Stomach (tissue), 7 donors: ENCODE measurements around a stretch of chr15.

GRCh38 chr15:60592355-60593285, 113.7 kb upstream of the ICE2 start:
- PRO-cap, result bidirectional peak, plus-strand start at chr15:60592702, minus-strand start at chr15:60592556
- RAMPAGE, long total RNA, 5 experiments, result start-site peak on the minus strand in 3 of 5 experiments, at chr15:60592493-60592534 at its widest, 41 to 255 reads per replicate
- RRBS, result 1% methylated on average over 45 of the region's 95 CpGs

- PRO-cap, result no peak
- RAMPAGE, long total RNA, 5 experiments, result no peak in any of the 5 experiments
- RRBS, result no CpG with 5 or more reads among the region's 8 CpGs
These were observed 217.2 kb upstream of the ICE2 start for GRCh38 chr15:60696086-60696683.

- PRO-cap, result no peak
- RAMPAGE, long total RNA, 5 experiments, result no peak in any of the 5 experiments
- RRBS, result no CpG with 5 or more reads among the region's 19 CpGs
These were observed 273.4 kb upstream of the ICE2 start for GRCh38 chr15:60752192-60752973.

GRCh38 chr15:60840560-60841520, 361.9 kb upstream of the ICE2 start:
- PRO-cap, result no peak
- RAMPAGE, long total RNA, 5 experiments, result no peak in any of the 5 experiments
- RRBS, result no CpG with 5 or more reads among the region's 20 CpGs

DNA sequence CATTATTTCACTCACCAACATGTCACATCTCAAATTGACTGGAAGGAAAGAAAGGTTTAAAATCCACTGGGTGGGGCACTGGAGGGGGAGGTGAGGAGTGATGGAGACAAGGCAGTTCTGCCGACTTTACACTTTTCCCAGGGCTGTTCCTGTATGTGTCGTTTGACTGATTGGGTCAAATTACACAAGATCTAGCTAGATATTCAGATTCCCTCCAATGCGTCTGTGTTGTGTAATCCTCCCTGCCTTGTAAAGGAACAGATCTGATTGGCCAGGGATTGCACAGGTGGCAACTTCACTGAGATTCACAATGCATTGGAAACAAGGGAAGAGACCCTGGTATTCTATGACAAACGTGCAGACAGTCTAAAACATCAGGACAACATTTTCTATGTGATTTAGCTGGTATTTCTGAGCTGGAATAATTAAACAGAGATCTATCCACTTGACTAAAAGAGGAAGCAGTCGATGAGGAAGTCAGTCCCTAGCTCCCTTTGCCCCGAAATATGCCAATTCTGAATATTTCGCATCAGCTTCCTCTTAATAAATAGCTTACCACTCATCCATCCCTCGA, 313.0 kb downstream of the RORA start:
- PRO-cap, result no peak
- RAMPAGE, long total RNA, 5 experiments, result no peak in any of the 5 experiments
- RRBS, result no CpG with 5 or more reads among the region's 8 CpGs

- PRO-cap, result no peak
- RAMPAGE, long total RNA, 5 experiments, result no peak in any of the 5 experiments
- RRBS, result no CpG with 5 or more reads among the region's 4 CpGs
These were observed 132.1 kb downstream of the RORA start for GRCh38 chr15:61096930-61097574.

GRCh38 chr15:61171265-61171757, 57.8 kb downstream of the RORA start:
- PRO-cap, result no peak
- RAMPAGE, long total RNA, 5 experiments, result no peak in any of the 5 experiments
- RRBS, result no CpG with 5 or more reads among the region's 2 CpGs

DNA sequence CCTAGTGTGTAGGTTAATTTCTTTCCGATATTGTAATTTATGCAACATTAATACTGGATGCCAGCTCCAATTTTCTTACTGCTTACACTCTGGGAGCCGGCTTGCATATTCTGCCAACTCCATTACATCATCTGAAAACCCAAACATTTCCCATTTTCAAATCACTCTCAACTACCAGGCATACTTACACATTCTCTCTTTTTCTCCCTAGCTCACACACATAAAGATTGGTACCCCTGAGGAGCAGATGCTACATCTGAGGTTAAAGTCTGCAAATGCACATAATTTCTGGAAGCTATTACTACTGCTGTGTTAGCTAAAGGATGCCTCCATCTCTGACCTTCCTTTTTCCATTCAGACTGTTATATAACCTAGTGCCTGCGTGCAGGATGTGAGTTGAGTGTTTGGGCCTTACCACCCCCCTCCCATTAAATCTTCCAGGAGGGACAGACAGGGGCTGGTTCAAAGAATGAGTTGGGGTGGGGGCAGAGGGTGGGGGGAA, 2.7 kb downstream of the RORA start:
- PRO-cap, result no peak
- RAMPAGE, long total RNA, 5 experiments, result no peak in any of the 5 experiments
- RRBS, result no CpG with 5 or more reads among the region's 3 CpGs

DNA sequence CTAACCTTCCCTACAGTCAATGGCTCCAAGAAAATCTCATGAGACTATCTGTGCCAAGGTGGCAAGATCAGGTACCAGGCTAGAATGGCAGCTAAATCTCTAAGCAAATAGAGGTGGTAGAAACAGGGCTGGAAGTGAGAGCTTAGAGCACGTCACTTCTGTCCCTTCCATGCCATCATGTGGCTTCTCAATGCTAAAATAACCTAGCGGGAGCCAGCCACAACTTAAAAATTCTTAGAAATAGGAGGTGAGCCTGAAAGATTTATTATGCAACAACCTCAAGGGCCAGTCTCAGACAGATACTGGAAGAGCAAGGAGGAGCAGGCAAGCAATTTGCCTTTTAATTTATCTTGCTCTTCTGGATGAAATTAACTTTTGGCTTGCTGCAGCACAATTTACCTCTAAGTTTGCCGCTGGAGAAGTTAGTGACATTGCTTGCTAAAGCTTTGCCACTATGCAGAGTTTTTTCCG, 329.0 kb upstream of the RORA start:
- PRO-cap, result no peak
- RAMPAGE, long total RNA, 5 experiments, result no peak in any of the 5 experiments
- RRBS, result no CpG with 5 or more reads among the region's 4 CpGs

DNA sequence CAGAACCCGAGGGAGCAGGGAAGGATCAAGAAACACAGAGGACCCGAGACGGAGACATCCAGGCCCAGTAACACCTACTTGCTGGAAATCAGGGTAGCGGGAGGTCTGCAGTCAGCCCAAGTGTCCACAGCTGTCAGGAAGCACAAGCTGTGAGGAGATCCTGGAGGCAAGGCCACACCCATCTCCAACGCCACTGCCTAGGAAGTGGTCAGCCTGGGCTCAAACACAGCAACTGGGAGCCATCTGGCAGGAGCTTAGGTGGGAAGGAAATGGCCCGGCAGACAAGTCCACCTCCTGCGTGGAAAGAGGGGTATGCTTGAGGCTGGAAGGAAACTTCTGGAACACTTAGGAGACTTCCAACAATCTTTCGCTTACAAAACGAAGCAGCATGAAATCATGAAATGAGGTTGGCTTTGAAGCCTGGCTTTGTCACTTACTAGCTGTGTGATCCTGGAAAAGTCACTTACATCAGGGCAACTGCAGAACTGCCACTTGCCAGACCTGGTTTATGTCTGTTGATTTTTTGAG, 407.1 kb downstream of the VPS13C start:
- PRO-cap, result bidirectional peak, plus-strand start at position 228 of the sequence, minus-strand start at position 125 of the sequence
- RAMPAGE, long total RNA, 5 experiments, result start-site peak on the minus strand in 1 of 5 experiments, centred at position 126 of the sequence, 8 reads per replicate
- RRBS, result no CpG with 5 or more reads among the region's 9 CpGs

GRCh38 chr15:61852073-61852405, 208.2 kb downstream of the VPS13C start:
- PRO-cap, result no peak
- RAMPAGE, long total RNA, 5 experiments, result no peak in any of the 5 experiments
- RRBS, result no CpG with 5 or more reads among the region's 3 CpGs

- PRO-cap, result no peak
- RAMPAGE, long total RNA, 5 experiments, result start-site peak on the minus strand in 1 of 5 experiments, at chr15:61874901-61874924 at its widest, 28 reads per replicate
- RRBS, result no CpG with 5 or more reads among the region's 1 CpG
These were observed 185.5 kb downstream of the VPS13C start for GRCh38 chr15:61874796-61875144.

GRCh38 chr15:62558998-62559330, 168.6 kb downstream of the TLN2 start:
- PRO-cap, result no peak
- RAMPAGE, long total RNA, 5 experiments, result no peak in any of the 5 experiments
- RRBS, result no CpG with 5 or more reads among the region's 5 CpGs

DNA sequence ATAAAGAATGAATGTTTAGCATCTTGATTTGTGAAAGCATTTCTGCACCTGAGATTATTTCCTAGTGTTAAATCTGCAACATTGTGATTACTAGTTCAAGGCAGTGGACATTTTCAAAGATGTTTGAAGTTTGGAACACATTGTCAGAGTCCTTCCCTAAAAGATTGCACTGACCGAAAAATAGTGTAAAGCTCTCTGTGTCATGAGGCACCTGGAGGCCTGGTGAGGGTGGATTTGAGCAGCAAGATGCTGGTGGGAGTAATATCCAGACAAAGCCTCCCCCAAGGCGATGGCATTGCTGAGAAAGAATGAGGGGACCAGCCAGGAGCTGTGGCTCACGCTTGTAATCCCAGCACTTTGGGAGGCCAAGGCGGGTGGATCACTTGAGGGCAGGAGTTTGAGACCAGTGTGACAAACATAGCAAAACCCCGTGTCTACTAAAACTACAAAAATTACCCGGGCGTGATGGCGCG, 176.9 kb downstream of the TLN2 start:
- PRO-cap, result no peak
- RAMPAGE, long total RNA, 5 experiments, result no peak in any of the 5 experiments
- RRBS, result no CpG with 5 or more reads among the region's 9 CpGs

DNA sequence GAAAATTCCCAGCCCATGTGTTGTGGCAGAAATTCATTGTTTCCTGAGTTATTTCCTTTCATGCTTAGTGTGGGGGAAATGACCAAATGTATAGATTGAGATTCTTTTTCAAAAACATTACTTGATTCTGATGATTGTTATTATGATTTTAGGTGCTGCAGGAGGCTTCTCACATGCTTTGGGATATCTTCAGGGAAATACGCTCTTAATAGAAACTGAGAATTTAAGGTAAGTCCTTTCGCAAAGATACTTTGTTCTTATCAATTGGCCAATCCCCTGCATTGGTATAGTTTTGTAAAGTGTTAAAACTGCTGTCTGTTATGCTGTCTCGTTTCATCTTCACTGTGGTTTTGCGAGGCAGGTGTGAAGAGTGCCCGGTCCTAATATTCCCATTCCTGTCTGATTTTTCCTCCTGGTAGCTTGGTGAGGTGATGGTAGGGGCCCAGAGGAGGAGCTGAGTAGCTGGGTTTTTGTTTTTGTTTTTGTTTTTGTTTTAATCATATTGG, 199.2 kb downstream of the TLN2 start:
- PRO-cap, result no peak
- RAMPAGE, long total RNA, 5 experiments, result no peak in any of the 5 experiments
- RRBS, result no CpG with 5 or more reads among the region's 5 CpGs

DNA sequence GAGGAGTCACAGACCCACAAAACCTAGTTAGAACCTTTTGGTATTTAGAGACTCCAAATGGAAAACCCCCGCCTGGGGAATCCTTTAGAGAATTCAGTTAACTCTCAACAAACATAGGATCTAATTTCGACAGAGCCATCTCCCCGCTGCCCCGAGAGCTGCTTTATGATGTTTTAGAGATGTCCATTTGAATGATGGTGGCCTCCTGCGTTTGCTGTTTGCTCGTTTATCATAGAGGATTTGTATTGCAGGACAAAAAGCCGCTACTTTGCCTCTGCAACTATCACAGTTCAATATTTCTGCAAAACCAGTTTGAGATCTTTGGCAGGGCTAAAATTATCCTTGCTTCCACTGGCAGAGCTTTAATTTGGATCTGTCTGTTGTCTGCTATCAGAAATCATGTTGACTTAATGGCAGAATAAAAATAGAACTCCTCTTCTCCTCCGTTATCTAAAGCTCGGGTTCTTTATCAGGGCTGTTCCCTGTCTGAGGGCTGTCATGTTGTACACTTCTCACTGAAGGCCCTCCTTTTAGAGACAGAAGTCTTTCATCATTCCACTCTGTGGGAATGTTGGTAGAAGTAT, 226.4 kb upstream of the TPM1 start:
- PRO-cap, result no peak
- RAMPAGE, long total RNA, 5 experiments, result no peak in any of the 5 experiments
- RRBS, result no CpG with 5 or more reads among the region's 9 CpGs

DNA sequence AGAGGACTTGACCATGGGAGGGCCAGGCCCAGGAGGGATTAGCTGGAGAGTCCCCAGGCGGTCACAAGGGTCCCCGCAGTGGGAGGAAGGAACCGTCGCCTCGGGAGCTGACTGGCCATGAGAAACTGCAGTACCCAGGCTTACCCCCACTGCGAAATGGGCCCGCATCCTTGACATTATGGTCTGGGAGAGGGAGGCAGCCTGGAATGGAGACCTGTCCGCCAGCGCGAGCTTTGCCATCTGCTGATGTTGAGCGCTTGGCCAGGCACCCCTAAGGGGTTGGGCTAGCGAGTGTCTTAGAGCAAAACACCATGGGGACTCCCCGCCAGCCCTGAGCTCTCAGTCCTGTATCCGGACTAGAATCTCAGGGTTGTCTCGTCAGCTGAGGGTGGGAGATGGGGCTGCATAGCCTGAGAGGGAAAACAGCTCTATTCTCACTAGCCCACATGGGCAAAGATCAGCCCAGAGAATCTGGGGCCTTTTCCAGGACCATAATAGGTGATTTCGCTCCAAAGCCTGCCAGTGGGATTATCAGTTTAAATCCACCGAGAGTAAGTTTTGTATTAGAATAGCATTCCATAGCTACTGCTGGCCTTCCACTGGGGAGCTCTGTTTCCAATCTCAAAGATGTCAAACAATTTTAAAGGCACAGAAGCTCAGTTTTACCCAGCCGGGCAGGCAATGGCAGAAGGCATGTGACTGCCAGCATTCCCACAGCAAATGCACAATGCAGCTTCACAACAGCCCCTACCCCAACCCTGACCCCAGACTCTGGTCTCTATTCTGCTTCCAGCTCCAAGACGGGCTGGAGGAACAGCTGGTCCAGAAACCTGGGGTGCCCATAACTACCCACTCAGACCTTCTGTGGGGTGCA, 167.5 kb upstream of the TPM1 start:
- PRO-cap, result no peak
- RAMPAGE, long total RNA, 5 experiments, result no peak in any of the 5 experiments
- RRBS, result no CpG with 5 or more reads among the region's 19 CpGs

GRCh38 chr15:63049669-63050505, 7.3 kb downstream of the TPM1 start:
- PRO-cap, result bidirectional peak, plus-strand start at chr15:63050319, minus-strand start at chr15:63050223
- RAMPAGE, long total RNA, 5 experiments, result no peak in any of the 5 experiments
- RRBS, result no CpG with 5 or more reads among the region's 8 CpGs

- PRO-cap, result no peak
- RAMPAGE, long total RNA, 5 experiments, result no peak in any of the 5 experiments
- RRBS, result no CpG with 5 or more reads among the region's 10 CpGs
These were observed 32.8 kb downstream of the TPM1 start for GRCh38 chr15:63075411-63075774.

- PRO-cap, result no peak
- RAMPAGE, long total RNA, 5 experiments, result no peak in any of the 5 experiments
- RRBS, result no CpG with 5 or more reads among the region's 5 CpGs
These were observed 14.4 kb downstream of the RAB8B start for GRCh38 chr15:63203799-63204226.